Cardiac fibroblast (primary cell): ENCODE measurements around a stretch of chr5.

- RRBS = no CpG with 5 or more reads among the region's 3 CpGs
These were observed 69.2 kb downstream of the EDIL3 start for GRCh38 chr5:84315545-84315829.

GRCh38 chr5:85293385-85293732, 908.7 kb upstream of the EDIL3 start:
- RRBS = no CpG with 5 or more reads among the region's 4 CpGs

DNA sequence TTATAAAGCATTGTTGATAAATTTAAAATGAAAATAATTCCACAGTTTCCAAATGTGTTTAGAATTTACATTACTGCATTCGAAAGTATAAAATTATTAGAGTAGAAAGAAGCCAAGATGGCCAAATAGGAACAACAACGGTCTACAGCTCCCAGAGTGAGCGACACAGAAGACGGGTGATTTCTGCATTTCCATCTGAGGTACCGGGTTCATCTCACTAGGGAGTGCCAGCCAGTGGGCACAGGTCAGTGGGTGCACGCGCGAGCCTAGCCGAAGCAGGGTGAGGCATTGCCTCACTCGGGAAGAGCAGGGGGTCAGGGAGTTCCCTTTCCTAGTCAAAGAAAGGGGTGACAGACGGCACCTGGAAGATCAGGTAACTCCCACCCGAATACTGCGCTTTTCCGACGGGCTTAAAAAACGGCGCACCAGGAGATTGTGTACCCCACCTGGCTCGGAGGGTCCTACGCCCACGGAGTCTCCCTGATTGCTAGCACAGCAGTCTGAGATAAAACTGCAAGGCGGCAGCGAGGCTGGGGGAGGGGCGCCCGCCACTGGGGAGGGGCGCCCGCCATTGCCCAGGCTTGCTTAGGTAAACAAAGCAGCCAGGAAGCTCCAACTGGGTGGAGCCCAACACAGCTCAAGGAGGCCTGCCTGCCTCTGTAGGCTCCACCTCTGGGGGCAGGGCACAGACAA, 979.2 kb upstream of the COX7C start:
- RRBS = no CpG with 5 or more reads among the region's 26 CpGs

DNA sequence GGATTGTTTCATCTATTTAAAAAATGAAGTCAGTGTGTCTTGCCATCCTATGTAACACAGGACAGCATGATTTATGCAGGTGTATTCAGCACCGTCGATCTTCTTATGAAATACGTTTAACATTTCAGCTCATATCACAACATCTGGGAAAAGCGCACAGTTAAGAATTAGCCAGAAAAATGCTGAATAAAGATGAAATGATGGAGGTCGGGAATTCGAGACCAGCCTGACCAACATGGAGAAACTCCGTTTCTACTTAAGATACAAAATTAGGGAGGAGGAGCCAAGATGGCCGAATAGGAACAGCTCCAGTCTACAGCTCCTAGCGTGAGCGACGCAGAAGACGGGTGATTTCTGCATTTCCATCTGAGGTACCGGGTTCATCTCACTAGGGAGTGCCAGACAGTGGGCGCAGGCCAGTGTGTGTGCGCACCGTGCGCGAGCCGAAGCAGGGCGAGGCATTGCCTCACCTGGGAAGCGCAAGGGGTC, 107.3 kb upstream of the COX7C start:
- RRBS = no CpG with 5 or more reads among the region's 21 CpGs

- RRBS = no CpG with 5 or more reads among the region's 11 CpGs
These were observed 47.1 kb upstream of the COX7C start for GRCh38 chr5:86570635-86571071.

DNA sequence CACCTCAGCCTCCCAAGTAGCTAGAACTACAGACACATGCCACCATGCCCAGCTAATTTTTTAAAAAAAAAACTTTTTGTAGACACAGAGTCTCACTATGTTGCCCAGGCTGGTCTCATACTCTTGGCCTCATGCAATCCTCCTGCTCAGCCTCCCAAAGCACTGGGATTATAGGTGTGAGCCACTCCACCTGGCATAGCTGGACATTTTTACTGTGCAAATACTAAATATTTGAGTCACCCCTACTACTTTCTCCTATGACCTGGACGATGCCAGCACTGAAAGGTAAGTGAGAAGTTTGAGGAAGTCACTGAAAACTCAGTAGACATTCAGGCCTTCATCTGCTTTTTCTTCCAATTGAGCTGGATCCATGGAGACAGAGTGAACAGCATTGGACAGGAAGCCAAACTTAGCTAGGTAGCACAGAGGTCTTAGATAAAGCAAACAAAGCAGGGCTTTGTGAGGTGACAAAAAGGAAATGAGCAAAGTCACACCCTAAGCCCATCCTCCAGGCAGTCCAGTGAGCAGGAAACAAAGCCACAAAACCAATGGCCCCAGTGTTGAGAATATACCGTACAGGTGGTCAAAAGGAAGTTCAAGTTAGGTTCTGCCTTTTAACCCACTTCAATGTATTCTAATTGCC, 192.7 kb upstream of the RASA1 start:
- RRBS = no CpG with 5 or more reads among the region's 2 CpGs

DNA sequence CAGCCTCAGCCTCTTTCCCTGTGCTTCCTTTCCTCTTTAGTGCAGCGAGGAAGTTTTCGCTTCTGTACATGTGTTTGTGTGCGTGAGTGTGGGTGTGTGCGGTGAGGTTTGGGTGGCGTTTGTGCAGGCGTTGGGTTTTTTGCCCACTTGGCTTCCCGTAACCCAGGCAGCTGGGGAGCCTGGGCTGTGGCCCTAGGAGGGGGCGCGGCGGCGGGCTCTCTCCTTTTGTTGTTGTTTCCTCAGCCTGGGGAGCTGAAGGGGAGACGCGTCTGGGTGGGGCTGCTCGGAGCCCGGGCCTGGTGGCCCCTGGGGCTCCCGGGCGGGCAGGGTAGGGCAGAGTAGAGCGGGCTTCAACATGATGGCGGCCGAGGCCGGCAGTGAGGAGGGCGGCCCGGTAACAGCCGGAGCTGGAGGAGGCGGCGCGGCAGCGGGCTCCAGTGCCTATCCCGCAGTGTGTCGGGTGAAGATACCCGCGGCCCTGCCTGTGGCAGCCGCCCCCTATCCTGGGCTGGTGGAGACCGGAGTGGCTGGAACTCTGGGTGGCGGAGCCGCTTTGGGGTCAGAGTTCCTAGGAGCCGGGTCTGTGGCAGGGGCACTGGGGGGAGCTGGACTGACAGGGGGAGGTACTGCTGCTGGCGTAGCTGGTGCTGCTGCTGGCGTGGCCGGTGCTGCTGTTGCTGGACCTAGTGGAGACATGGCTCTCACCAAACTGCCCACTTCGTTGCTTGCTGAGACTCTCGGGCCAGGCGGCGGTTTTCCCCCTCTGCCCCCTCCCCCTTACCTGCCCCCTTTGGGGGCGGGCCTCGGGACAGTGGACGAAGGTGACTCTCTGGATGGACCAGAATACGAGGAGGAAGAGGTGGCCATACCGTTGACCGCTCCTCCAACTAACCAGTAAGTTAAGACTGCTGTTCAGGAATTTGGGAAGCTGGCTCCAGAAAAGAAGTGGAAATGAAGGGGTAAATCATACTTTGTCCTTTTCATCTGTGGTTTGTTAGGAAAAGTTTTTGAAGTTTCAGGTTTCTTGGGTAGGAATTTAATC, 735 bp downstream of the RASA1 start:
- RRBS = 1% methylated on average over 13 of the region's 50 CpGs

GRCh38 chr5:87392175-87392929, 20.4 kb downstream of the CCNH start:
- RRBS = no CpG with 5 or more reads among the region's 3 CpGs

- RRBS = no CpG with 5 or more reads among the region's 4 CpGs
These were observed 4.2 kb downstream of the CCNH start for GRCh38 chr5:87408320-87409093.

GRCh38 chr5:88052227-88053116, 216.2 kb downstream of the TMEM161B start:
- RRBS = no CpG with 5 or more reads among the region's 36 CpGs

DNA sequence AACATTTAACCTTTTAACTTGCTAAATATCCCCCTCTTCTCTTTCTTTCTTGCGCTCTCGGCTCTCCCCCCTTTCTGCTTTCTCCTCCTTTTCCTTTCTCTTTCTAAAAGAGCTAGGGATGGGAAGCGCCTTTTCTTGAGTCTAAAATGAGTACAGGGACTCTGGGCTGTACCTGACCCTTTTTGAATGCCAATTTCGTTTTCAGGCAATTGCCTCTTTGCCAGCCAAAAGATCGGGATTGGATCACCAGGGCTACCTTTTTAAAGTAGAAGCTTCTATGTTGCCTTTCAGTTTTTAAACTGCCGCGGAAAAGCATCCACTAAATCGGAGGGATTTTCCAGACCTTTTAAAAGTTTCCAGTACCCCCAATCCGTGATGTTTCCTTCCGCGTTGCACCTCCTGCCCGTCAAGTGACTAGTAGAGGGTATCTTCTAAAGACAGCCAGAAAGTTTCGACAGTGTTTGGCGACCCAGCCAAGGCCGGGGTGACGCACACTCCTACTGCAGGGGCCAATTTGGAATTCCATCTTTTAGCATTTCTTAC, 125.4 kb downstream of the TMEM161B start:
- RRBS = no CpG with 5 or more reads among the region's 16 CpGs

- RRBS = 7% methylated on average over 15 of the region's 25 CpGs
These were observed 124.4 kb downstream of the TMEM161B start for GRCh38 chr5:88144116-88144776.

GRCh38 chr5:88683407-88684232, 199.4 kb downstream of the MEF2C start:
- RRBS = no CpG with 5 or more reads among the region's 37 CpGs

DNA sequence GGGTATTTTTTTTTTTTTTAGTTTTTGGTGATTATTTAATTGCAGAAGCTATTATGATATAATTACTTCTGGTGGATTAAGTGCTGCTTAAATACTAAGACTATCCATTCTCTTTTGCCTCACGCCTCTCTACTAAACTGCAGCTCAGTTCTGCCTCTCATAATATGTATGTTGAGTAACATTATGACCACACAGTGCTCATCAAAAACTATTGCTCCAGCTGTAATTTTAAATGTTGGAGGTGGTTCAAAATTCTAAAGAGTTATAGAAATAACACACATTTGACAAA, 57.8 kb downstream of the MEF2C start:
- RRBS = no CpG with 5 or more reads among the region's 1 CpG

DNA sequence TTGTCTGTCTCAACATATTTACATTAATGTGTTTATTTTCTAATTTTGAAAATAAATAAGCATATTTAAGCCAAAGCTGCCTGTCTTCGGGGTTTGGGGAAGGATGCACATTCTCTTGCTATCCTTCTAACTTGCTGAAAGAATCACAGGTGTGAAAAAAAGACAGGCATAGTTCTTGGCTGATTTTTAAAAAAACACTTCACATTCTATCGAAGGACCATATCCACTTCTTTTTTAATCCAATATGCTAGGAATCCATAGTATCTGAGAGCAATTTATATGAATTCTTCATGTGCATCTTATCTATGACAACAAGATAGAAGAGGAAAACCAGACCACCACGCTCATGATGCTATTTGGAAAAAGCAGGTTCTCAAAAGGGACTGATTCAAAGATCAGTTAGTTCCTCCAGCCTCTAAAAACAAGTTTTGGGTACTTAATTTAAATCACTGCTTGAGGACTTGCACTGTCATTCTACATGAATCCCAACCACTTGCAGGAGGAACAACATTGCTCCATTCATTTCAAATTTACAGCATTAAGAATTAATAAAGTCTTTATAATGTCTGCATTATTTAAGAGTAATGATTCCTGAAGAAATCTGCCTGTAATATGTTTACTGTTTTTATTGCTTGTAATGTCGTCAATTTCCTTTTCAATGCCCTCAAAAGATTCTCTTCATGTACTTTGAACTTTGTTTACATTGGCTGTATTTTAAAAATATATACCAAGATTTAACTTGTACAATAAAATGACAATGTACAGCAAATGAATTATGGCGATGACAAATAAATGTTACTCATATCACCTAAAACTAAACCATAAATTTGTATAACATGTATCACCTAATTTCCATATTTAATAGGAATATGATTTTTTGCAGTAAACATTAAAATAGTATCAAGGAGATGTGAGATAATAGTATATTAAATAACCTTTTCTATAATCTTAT, 6.1 kb downstream of the MEF2C start:
- RRBS = no CpG with 5 or more reads among the region's 5 CpGs

GRCh38 chr5:89271358-89272018, 388.5 kb upstream of the MEF2C start:
- RRBS = no CpG with 5 or more reads among the region's 3 CpGs

DNA sequence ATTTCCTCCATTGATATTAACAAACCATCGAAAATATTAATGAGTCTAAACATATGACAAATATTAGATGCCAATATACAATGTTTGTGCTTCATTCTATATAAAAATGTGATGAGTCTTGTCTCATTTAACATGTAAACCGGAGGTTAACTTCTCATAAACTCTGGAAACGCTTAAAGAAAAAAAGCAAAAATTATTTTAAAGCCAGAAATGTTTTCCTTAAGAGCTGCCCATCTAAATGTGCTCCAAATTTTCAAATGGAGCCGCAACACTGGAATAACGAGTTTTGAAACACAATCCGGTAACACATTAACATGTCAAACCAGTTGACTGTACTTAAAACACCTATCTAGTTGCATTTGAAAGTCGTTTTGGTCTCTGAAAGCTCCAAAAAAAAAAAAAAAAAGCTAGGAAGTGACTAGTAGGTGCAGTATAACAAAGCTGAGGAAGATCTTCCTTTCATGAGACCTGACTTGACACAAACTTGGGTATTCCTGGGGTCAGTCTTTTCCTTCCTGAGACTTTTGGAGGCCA, 1.1 kb downstream of the CETN3 start:
- RRBS = no CpG with 5 or more reads among the region's 7 CpGs

- RRBS = no CpG with 5 or more reads among the region's 3 CpGs
These were observed 84.3 kb downstream of the ADGRV1 start for GRCh38 chr5:90642836-90643350.

DNA sequence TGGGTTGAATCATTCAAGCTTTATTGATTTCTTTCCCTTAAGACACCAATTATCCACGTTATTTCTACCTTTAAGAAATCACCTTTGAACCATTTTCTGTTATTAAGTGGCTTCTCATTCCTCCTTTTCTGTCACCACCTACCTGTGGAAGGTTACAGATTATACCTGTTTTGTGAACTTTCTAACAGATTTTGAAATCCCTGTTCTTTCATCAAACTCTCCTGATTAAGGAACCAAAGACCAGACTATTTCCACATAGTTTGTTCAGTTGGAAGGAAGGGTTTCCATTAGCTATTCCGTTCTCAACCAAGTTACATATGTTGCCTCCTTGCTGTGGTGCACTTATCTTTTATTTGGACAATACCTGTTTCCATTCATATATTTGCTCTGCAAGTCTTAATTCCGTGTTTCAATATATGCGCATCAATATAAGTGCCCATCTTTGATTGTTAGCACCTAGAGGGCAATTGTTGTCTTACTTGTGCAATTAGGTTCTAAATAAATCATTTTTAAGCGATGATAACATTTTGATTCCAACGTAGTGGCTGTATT, 343.6 kb downstream of the ADGRV1 start:
- RRBS = no CpG with 5 or more reads among the region's 6 CpGs

DNA sequence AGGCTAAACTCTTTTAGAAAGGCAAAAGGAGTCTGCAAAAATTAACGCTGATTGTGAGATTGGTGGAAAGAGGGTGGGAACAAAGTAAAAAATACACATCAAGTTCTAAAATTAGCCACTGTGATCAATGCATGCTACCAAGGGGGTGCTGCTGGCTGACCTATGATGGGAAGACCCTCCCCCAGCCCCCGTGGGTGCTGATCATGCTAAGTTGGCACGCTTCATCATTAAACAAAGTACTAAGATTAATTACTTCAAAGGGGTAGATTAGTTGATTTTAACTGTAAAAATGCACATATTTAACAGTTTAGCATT, 356.9 kb downstream of the ADGRV1 start:
- RRBS = no CpG with 5 or more reads among the region's 3 CpGs